ENCODE measurements around the genes TBC1D10B, ZNF747 and PRR14.

- RRBS, result 89% methylated on average over 5 of the region's 10 CpGs
These were observed 1.7 kb downstream of the CORO1A start for GRCh38 chr16:30185092-30185478.

DNA sequence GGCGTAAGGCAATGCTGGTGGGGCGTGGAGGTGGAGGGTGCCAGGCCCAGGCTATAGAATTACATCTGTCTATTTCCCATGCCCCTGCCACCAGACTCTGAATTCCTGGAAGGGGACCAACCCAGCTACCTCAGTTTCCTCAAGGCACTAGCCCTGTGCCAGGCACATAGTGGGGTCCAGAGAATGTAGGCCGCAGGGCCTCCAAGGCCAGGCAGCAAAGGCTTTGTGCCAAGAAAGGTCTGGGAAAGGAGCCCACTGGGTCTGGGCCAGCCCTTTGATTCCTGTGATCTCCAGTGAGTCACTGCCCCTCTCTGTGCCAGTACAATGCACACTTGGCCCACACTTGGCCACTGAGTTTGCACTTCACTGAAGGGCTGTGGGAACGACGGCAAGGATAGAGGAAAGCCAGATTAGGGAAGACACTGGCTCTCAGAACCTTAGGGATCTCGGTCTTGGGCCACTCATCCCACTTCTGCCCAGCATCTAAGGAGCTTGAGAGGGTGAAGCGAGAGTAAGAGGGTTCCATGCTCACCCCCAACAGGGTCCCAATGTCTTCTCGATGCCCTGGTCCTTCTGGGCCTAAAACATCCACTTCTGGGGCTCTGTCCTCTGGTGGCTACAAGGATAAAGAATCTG, 3.0 kb downstream of the CD2BP2 start:
- RRBS, result no CpG with 5 or more reads among the region's 8 CpGs

- RRBS, result 2% methylated on average over 17 of the region's 46 CpGs
These were observed at the start of gene TBC1D10B for GRCh38 chr16:30370351-30370841. TBC1D10B (minus strand) TSS chr16:30370494.

- RRBS, result 32% methylated on average over 26 of the region's 42 CpGs
These were observed 1.1 kb downstream of the ITGAL start for GRCh38 chr16:30473391-30474348.

DNA sequence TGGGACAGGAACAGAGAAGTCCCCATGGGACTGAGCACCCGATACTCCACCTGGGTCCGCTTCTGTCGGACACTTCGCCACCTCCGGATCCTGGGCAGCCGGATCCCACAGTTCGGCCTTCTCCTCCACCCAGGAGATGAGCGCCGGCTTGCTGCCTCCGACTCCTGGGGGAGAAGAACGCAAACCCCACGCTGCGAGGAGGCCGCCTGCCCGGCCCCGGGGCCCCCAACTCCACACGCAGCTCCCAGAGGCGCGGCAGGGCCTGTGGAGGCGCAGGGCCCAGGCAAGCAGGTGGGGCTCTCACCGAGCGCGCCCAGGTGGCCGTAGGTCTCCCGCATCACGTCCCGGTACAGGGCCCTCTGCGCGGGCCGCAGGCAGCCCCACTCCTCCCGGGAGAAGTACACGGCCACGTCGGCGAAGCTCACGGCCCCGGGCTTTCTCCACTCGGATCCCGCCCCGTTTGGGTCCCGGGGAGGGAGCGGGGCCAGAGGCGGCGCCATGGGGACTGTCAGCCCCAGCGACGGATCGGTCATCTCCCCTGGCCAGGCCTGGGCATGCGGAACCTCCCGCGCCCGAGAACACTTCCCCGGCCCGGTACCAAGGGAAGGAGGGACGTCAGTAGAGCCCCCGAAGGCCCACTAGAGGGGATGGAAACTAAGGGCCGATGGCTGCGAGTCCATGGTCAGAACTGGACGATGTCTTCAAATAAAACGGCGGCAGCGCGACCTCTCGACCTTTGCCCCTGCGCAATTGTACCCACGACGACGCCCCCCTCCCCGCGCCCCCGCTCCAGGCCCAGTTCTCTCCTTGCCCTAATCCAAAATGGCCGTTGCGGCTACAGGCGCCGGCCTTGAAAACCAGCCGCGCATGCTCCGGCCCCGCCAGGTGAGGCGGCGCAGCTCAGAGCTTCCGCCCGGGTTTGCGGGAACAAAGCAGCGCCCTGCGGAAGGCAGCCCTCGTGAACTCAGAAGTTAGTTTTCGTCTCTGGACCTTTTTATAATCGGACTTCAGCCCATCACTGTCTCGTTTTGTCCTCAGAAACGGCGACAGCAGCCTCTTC, at the start of gene ZNF747:
ZNF747 (minus strand) TSS at position 712 of the 1,060 bp plus-strand sequence.
- RRBS, result 4% methylated on average over 23 of the region's 91 CpGs

DNA sequence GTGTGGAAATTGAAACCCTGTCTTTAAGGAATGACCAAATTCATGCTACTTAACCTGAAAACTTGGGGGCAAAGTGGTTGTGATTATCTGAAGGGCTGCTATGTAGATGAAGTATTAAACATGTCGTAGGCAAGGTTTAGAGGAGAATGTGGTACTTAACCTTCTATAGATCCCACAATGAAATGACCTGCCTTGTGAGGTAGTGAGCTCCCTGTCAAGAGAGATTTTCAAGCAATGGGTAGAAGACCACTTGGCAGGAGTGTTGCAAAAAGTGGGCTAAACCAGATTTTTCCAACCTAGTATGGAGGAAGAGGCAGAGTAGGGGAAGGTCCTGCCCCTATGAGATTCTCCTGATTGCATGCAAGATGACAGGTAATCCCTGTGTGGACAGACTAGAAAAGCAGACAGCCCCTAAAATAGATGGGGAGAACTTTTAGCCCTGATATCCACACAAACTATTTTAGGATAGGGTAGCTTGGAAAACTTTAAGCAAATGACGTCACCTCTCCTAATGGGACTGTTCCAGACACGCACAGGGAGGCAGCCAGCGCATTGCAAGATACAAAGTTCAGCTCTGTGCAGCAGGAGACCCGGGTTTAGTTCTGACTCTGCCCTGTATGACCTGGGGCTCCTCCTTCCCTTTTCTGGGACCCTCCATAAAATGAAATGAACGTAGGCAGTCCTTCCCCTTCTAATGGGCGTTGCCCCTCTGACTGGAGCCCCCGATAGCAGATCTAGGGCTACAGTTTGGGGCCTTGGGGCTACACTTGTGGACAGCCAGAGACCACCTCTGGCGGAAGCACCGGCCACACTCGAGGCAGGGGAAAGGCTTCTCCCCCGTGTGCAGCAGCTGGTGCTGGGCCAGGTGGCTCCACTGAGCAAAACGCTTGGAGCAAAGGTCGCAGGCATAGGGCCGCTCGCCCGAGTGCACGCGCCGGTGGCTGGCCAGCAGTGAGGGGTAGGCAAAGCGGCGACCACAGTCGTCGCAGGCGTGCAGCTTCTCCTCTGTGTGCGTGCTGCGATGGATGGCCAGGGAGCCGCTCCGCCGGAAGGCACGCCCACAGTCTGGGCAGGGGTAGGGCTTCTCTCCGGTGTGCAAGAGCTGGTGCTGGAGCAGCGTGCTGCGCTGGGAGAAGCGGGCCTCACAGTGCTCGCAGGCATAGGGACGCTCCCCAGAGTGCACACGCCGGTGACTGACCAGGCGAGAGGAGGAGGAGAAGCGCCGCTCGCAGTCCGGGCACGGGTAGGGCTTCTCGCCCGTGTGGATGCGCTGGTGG, 6.2 kb downstream of the ZNF689 start:
- RRBS, result 95% methylated on average over 17 of the region's 48 CpGs

- RRBS, result 3% methylated on average over 11 of the region's 44 CpGs
These were observed 743 bp downstream of the ZNF689 start for GRCh38 chr16:30609269-30610023.

DNA sequence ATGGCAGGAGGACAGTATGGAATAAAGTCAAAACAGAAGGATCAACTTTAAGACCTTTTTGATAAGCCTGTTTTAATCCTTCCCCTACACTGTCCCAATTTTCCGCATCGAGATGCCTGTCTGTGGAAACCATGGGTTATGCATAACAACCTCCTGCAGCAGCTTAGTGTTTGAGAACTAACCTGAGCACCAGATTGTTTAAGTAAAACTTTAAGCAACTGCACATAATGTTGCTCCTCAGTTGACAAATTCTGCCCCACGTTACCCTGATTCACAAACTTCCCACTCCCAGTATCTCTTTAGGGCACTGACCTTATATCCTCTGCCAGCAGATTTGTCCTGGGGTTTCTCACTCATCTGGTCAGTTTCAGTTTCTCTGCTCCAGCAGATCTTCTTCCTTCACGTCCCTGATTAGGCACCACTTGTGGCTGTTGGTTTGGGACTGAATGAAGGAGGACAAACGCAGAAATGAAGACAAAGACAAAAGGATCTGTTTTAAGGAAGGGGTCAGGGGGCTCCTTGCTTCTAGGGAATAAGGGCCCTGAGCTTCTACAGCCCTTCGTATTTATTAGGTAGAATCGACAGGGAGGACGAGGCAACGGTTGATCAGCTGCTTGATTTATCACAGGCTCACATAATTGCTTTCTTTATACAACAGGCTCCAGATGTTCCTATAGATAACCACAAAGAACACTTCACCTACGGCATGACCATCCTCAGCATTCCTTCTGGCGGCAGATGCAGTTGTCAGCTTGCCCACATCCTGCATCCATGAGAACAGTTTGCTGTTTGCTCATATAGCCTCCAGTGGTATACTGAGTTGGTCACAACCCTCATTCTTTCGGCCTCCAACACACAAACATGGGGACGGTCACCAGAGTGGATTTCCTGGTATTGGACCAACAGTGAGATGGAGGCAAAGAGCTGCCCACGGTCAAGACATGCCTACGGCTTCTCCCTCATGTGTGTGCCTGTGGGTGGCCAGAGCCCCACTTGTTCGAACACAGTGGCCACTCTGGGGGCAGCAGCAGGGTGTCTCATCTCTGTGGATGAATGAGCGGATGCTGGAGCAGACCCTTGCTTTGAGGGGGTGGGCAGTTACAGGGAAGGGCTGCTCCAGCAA, 13.6 kb upstream of the ZNF689 start:
- RRBS, result no CpG with 5 or more reads among the region's 17 CpGs

GRCh38 chr16:30650634-30651215, at the start of gene PRR14:
PRR14 (plus strand) TSS chr16:30650960.
- RRBS, result 2% methylated on average over 18 of the region's 42 CpGs

- RRBS, result no CpG with 5 or more reads among the region's 3 CpGs
These were observed 2.3 kb downstream of the FBRS start for GRCh38 chr16:30660687-30660869.

DNA sequence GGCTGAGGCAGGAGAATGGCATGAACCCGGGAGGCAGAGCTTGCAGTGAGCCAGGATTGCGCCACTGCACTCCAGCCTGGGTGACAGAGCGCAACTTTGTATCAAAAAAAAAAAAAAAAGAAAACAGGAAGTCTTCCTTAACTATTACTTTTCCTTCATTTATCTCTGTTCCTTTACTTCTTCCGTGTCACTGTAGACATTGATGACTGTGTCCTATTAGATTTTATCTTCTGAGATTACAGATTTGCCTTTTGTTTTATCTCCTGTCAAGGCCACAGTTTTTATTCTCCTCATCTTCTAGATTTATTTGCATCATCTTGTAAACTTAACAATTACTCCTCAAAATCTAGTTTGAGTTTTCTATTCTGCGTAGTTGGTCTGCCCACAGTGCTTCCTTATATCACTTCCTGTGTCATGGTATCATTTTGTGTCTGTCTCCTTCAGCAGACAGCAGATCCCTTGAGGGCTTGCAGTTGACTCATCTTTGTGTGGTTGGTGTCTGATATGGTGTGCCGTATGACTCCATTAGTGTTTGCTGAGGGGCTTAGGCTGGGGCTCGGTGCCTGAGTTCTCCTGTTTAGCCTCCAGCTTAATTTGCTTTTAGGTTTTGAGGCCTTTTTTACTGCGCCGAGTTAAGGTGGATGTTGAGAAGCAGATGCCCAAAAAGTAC, 16.6 kb downstream of the SRCAP start:
- RRBS, result no CpG with 5 or more reads among the region's 9 CpGs

DNA sequence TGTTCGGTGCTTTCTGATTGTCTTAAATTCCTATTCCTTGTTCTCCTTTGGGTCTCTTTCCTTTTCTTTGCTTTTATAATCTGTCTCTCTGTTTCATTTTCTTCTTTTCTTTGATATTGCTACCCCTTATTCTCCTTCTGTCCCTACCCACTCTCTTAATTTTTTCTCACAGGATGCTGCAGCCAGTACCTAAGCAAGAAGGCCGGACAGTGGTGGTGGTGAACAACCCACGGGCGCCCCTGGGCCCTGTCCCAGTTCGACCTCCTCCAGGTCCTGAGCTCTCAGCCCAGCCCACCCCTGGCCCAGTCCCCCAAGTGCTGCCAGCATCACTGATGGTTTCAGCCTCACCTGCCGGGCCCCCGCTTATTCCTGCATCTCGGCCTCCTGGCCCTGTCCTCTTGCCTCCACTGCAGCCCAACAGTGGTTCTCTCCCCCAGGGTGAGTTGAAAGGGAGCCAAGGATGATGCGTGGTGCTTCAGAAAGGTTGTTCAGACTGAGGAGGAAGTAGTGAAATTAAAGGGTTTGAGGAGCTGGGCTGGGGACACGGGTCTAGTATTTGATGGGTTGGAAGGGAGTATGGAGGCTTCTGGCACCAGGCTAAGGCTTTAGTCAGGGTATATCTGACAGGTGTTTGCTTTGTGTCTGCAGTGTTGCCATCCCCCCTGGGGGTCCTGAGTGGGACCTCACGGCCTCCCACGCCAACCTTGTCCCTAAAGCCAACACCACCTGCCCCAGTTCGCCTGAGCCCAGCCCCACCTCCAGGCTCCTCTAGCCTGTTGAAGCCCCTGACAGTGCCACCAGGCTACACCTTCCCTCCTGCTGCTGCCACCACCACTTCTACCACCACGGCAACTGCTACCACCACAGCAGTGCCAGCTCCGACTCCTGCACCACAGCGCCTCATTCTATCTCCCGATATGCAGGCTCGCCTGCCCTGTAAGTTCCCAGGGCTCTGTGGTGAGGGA, 19.6 kb upstream of the TMEM265 start:
- RRBS, result no CpG with 5 or more reads among the region's 18 CpGs

DNA sequence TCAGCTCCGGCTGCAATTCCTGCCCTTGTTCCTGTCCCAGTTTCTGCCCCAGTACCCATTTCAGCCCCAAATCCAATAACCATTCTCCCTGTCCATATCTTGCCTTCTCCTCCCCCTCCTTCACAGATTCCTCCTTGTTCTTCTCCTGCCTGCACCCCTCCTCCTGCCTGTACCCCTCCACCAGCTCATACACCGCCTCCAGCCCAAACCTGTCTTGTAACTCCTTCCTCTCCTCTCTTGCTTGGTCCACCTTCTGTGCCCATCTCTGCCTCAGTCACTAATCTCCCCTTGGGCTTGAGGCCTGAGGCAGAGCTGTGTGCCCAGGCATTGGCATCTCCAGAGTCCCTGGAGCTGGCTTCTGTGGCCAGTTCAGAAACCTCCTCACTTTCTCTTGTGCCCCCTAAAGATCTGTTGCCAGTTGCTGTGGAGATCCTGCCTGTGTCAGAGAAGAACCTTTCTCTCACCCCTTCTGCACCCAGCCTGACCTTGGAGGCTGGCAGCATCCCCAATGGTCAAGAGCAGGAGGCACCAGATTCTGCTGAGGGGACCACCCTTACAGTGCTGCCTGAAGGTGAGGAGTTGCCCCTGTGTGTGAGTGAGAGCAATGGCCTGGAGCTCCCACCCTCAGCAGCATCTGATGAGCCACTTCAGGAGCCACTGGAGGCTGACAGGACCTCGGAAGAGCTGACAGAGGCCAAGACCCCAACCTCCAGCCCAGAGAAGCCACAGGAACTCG, 2.9 kb upstream of the TMEM265 start:
- RRBS, result no CpG with 5 or more reads among the region's 4 CpGs

GRCh38 chr16:30758958-30760022, 2.6 kb downstream of the CFAP119 start:
- RRBS, result no CpG with 5 or more reads among the region's 15 CpGs

- RRBS, result no CpG with 5 or more reads among the region's 16 CpGs
These were observed 799 bp downstream of the RNF40 start for GRCh38 chr16:30762801-30763440.

DNA sequence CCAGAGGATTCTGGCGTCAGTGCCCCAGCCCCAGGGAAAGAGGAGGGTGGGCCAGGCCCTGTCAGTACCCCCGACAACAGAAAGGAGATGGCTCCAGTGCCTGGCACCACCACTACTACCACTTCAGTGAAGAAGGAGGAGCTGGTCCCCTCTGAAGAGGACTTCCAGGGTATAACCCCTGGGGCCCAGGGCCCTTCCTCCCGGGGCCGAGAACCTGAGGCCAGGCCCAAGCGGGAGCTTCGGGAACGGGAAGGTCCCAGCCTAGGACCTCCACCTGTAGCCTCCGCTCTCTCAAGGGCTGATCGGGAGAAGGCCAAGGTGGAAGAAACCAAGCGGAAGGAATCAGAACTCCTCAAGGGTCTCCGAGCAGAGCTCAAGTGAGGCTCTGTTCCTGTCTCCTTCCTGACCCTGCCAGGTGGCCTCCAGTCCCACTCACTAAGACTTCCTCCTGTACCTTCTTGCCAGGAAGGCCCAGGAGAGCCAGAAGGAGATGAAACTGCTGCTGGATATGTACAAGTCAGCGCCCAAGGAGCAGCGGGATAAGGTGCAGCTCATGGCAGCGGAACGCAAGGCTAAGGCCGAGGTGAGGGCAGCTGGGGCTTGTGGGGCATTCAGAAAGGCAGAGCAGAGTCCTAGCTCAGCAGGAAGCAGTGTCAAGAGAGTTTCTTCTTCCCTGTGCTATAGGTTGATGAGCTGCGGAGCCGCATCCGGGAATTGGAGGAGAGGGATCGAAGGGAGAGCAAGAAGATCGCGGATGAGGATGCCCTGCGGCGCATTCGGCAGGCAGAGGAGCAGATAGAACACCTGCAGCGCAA, 6.2 kb downstream of the RNF40 start:
- RRBS, result no CpG with 5 or more reads among the region's 26 CpGs

DNA sequence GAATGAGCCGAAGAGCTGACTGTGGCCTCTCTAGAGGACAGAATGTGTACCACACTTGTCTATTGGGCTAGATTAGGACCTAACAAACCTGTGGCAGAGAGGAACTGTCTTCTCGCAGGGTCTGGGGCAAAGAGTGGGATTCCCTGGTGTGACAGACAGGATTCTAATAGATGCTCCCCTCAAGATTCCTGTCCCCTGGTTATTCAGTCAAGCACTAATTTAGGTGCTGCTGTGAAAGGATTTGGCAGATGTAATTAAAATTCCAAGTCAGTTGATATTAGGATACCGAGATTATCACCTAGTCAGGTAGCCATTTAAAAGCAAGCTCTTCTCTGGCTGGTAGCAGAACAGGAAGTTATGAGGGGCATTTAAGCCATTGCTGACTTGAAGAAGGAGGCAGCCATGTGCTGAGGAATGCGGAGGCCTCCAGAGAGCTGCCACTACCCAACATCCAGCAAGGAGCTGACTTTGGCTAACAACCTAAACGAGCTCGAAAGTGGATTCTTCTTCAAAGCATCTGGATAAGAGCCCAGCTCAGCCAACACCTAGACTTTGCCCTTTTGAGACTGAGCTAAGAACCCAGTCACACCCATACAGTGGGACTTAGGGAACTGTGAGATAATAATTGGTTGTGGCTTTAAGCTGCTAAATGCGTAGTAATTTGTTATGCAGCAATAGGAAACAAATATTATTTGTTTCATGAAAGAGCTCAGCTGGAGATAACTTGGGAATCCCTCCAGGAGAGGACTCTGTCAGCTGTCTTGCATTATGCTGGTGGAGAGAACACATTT, 52.4 kb upstream of the ZNF629 start:
- RRBS, result no CpG with 5 or more reads among the region's 7 CpGs

DNA sequence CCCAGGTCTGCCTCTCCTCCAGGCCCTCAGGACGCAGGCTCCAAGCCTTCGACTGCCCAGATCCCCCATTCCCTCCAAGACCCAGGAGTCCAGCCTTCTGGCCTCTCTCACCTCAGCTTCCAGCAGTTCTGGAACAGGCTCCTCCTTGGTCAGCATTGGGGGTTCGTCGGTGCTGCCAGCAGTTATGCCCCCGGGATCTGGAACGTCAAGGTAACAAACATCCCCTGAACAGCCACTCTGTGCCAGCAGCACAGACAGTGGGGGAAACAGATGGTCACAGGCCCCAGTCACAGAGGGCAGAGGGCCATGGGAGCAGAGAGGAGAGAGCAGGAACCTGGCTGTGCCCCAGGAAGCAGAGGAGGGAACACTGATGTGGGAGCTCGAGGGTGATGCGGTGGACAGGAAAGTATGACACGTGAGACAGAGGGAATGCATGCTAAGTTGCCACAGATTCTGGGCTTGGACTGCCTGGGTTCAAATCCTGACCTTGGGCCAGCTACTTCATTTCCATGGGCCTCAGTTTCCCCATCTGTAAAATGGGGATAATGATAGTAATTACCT, 5.0 kb downstream of the BCL7C start:
- RRBS, result no CpG with 5 or more reads among the region's 9 CpGs

GRCh38 chr16:30925526-30926071, 2.2 kb downstream of the FBXL19 start:
- RRBS, result 94% methylated on average over 12 of the region's 27 CpGs

GRCh38 chr16:30930376-30930587, 6.9 kb downstream of the FBXL19 start:
- RRBS, result 100% methylated on average over 3 of the region's 18 CpGs

Measured in AG08470 (cell line).